ENCODE results near the gene SREBF1.

DNA sequence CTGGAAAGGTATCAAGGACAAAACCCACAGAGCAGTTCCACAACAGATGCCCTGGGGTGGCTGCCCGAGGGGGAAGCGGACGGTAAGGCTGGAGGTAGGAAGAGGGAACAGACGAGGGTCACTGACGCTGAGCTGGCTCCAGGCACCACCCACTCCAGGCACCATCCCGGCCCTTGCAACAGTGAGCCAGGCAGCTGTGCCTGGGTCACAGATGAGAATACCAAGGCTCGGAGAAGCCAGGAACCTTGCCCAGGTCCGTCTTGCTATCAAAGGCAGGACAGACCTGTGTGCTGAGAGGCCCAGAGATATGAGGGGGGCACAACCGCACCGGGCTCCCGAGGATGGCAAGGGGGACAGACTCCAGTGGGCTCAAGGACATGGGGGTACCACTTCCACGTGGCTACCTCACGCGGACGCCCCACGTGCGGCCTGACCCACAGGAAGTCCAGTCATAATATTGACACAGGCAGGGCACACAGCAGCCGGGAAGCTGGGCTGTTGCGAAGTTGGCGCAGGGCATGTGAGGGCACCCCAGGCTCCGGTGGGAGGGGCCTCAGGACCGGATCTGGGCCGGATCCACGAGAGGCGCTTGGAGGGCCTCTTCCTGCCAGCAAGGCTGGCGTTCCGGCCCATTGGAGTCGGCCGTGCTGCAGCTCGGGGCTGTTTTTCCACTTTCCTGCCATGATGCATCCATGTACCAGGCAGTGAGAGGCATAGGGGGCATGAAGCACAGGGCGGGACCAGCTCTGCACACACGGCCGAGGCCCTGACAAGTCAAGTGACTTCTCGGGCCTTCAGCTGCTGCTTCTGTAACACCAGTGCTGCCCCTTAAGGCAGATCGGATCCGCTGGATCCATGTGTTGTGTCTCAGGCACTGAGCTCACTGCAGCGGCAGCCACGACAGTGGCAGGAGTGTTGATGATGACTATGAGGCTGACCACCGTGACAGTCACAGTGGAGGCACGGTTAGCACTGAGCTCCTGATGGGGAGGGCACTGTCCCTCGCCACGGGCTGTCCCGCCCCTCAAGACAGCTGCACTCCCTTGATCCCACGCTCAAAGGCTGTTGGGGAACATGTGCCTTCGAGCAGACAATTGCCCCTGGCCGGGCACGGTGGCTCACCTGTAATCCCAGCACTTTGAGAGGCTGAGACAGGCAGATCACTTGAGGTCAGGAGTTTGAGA, 29.7 kb downstream of the PEMT start:
- PRO-cap, 2 experiments, result no peak in any of the 2 experiments

- PRO-cap, 2 experiments, result no peak in any of the 2 experiments
Observed at GRCh38 chr17:17571913-17572566, 19.5 kb downstream of the PEMT start.

GRCh38 chr17:17574032-17574515, 17.4 kb downstream of the PEMT start:
- PRO-cap, 2 experiments, result no peak in any of the 2 experiments

DNA sequence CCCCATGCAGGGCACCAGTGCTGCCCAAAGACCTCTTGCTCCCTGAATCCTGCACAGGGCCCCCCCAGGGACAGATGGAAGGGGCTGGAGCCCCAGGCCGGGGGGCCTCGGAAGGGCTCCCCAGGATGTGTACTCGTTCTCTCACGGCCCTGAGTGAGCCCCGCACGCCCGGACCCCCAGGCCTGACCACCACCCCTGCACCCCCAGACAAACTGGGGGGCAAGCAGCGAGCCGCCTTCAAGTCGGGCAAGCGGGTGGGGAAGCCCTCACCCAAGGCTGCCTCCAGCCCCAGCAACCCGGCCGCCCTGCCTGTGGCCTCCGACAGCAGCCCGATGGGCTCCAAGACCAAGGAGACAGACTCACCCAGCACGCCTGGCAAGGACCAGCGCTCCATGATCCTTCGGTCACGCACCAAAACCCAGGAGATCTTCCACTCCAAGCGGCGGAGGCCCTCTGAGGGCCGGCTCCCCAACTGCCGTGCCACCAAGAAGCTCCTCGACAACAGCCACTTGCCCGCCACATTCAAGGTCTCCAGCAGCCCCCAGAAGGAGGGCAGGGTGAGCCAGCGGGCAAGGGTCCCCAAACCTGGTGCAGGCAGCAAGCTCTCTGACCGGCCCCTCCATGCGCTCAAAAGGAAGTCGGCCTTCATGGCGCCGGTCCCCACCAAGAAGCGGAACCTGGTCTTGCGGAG, 40.7 kb downstream of the SREBF1 start:
- PRO-cap, 2 experiments, result no peak in any of the 2 experiments

DNA sequence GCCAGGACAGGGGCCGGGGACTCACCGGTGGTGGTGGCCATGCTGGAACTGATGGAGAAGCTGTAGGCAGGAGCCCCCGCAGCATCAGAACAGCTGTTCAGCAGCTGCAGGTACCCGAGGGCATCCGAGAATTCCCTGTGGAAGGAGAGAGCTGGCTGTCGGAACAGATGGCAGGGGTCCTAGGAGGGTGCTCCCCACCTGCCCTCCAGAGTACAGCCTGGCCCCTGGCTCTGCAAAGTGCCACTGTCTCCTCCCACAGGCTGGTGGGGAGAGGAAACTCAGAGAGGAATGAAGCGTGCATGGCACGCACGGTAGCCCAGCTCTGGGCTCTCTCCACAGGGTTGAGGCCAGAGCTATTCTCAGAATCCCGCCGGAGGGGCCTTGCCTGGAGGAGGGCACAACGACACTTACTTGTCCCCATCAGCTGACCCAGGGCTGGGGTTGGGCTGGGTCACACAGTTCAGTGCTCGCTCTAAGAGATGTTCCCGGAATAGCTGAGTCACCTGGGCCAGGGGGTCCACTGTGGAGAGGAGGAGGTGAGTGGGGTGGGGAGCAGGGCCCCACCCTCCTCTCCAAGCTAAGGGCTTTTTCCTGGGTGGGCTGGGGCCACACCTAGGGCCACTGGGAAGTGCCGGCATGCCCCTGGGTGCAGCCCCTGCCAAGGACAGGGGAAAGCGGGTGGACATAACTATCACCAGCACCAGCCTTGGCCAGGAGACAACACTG, 21.8 kb downstream of the SREBF1 start:
- PRO-cap, 2 experiments, result no peak in any of the 2 experiments

GRCh38 chr17:17830477-17831523, 6.0 kb downstream of the SREBF1 start:
- PRO-cap, 2 experiments, result peak in 1 of 2 experiments; most common plus-strand start chr17:17831381 (in 1)

DNA sequence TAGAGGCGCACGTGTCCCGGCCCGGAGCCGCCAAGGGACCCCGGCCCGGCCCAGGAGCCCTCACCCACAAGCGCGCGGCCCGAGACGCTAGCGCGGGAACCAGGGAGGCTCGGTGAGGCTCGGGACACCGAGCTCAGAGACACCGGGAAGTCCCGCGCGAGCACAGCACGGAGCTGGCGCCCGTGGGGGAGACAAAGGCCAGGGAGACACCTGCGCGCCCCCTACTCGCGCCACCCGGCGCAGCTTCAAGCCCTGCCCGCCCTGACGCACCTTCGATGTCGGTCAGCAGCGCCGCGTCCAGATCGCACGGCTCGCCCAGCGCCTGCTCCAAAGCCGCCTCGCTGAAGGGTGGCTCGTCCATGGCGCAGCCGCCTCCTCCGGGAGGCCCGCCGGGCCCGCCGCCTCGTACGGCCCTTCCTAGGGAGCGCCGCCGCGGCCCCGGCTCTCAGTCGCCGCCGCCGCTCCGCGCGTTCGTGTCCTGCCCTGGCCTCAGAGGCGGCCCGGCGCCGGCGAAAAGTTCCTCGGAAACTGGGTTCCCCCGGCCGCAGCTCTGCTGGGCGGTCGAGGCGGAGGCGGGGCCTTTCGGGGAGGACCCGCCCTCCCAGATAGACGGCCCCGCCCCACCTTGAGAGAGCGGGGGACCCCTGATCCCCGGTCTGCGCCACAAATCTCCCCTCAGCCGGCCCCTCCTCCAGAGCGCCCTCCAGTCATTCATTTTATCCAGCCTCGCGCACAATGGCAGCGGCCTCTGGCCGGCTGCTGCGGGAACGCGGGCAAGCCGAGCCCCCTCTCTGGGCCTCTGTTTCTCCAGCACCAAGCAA, at the start of gene SREBF1:
TSS of gene SREBF1 (minus strand) at position 530 of the 821 bp plus-strand sequence.
- PRO-cap, 2 experiments, result peak in 1 of 2 experiments; most common plus-strand start position 636 of the sequence (in 1); most common minus-strand start position 523 of the sequence (in 1)

- PRO-cap, 2 experiments, result no peak in any of the 2 experiments
Observed at GRCh38 chr17:17868735-17869319, 32.0 kb upstream of the SREBF1 start.

DNA sequence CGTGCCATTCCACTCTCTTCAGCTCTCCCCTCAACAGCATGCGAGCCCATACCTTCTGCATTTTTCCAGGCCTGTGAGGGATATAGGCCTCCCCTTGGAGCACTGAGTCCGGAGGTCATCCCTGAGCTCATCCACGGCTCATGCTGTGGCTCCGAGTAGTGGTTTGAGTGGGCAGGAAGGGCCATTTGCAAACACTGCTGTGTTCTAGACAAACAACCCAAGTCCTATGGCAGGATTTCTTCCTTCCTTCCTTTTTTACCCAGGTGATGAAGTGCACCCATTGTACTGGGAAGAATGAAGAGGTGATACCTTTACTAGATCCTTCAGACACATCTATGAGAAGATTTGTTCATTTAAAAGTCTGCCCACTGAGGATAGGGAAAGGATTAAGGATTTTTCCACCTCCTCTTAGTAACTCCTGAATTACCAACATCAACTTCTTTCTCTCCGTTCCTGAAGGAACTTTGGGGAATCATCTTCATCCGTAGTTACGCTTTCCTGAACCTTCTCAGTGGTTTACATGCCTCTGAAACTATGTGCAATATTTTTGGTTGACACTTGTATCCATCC, 20.5 kb upstream of the DRG2 start:
- PRO-cap, 2 experiments, result no peak in any of the 2 experiments

DNA sequence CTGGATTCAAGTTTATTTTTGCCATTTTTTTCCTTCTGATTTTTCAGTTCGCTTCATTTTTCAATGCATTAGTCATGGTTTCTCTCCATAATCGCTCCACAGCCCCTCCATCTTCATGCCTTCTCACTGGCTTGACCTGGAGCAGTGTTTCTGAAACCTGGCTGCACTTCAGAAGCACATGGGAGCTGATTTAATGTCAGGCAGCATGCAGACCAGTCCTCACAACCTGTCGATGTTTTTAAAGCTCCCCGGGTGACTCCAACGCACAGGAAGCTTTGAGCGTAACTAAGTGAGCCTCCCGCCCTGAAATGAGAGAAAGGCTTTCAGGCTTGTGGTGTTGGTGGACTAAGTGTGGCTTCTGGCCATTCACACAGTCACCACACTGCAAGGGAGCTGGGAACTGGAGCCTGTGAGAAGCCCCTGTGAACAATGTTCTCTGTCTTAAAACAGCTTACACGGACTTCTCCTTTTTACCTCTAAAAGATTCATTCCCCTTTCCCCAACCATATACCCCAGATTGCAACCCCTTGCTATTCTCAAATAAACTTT, 16.8 kb upstream of the DRG2 start:
- PRO-cap, 2 experiments, result no peak in any of the 2 experiments

DNA sequence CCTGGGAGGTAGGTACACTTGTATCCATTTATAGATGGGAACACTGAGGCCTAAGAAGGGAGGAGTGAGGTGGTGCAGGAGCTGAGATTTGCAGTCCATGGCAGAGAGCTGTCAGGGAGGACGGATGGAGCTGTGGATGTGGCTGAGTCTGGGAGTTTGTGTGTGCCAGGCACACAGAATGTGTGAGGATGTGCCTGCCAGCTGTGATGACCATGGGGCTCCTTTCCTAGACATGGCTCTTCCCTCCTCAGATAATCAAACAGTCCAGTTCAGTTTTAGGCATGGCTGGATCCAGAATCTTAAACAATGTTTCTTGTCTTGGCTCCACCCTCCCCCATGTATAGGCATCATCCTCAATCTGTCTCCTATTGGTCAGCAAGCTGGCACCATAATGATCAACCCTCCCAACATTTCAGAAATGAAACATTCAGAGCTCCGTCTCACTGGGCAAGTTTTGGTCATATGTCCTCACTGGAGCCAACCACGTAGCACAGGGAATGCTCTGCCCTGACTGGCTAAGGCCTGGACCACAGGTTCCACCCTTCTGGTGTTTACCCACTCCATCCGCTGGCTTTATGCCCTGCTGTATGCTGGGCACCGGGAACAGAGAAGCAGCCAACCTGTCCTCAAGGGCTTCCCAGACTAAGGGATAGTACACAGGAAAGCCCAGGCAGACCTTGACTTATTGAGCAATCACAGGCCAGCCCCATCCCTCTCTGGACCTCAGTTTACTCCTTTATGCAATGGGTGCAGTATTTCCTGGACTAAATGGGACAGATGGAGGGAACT, 20.4 kb downstream of the MYO15A start:
- PRO-cap, 2 experiments, result peak in 1 of 2 experiments; most common plus-strand start position 583 of the sequence (in 1); most common minus-strand start position 308 of the sequence (in 1)

- PRO-cap, 2 experiments, result no peak in any of the 2 experiments
Observed at GRCh38 chr17:18316951-18317369, 1.9 kb downstream of the SMCR8 start.

- PRO-cap, 2 experiments, result no peak in any of the 2 experiments
Observed at GRCh38 chr17:18634416-18634871, 9.7 kb downstream of the TBC1D28 start.

DNA sequence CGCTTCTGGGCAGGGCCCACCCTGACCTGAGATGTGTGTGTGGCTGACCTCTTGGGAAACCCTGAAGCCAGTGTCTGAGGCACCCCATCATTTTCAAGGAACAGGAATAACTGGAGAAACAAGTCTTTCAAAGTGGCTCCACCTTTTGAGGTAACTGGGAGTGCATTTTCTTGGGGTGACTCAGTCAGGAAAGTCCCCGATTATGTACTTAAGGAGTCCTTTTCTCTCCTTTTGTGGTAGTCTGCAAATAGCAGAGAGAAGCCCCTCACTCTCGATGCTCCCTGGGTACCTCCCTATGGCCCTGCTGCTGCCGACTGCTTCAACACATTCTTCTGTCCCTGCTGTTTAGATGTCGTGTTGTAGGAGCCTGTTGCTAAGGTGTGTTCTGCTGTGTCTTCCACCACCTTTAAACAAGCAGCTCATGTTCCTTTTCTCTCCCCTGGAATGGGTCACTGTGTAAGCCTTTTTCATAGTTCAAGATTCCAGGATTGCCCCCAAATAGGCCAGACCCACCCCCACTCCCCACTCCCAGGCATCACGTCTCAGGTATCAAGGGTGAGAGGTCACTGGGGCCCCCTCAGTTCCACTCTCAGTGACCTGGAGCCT, 25.1 kb upstream of the FBXW10 start:
- PRO-cap, 2 experiments, result no peak in any of the 2 experiments

DNA sequence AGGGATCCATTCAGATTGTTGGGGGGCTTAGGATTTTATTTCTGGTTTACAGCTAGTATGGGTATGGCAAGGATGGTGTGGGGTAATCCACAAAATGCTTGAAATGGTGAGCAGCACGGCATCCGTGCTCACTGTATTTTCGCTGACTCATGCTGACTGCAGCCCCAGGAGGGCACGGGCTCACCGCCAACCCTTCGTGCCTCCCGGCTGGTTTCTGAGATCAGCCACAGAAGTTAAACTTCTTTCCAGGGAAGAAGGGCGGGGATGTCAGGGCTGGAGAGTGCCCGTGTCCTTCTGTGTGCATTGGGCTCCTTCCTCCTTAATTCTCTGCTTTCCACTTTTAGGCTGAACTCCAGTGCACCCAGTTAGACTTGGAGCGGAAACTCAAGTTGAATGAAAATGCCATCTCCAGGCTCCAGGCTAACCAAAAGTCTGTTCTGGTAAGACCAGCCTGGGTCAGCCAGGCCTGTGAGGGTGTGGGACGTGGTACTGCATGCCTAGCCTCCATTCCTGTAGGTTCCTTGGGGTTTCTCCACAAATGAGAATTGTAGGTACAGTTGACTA, 21.9 kb upstream of the FBXW10 start:
- PRO-cap, 2 experiments, result no peak in any of the 2 experiments

DNA sequence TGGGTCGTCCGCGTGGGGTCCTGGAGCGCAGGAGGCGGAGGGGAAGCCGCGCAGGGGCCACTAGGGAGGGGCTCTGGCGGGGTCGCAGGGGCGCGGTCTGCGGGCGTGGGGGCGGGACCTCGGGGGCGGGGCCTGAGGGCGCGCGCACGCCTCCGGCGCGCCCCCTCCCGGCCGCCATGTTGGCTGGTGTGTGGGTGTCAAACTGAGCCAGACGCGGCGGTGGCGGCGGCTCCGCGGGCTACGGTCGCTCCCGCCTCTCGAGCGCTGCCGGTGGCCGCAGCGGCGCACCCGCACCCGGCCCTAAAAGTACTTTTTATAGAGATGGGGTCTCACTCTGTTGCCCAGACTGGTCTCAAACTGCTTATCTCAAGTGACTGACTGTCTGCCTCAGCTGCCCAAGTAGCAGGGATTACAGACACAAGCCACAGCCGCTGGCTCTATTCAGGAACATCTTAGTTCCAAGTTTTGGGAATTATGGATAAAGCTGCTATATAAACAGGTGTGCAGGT, 16.3 kb upstream of the GRAPL start:
- PRO-cap, 2 experiments, result no peak in any of the 2 experiments

DNA sequence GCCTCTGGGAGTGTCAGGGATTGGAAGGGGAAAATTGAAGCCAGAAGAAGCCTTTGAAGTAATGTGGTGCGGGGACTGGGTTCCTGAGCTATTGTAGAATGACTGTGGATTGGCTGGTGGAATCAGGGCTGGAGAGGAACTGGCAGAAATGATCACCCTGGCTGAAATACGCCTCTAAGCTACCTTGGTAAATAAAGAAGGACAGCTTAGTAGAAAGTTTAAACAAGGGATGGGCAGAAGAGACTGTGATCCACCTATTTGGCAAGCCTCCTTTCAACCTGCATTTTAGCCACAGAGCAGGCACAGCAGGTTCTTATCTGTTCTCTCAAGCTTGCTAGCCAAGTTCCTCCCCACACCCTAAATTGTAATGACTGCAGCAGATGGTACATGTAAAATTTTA, 10.9 kb downstream of the EPN2 start:
- PRO-cap, 2 experiments, result no peak in any of the 2 experiments

DNA sequence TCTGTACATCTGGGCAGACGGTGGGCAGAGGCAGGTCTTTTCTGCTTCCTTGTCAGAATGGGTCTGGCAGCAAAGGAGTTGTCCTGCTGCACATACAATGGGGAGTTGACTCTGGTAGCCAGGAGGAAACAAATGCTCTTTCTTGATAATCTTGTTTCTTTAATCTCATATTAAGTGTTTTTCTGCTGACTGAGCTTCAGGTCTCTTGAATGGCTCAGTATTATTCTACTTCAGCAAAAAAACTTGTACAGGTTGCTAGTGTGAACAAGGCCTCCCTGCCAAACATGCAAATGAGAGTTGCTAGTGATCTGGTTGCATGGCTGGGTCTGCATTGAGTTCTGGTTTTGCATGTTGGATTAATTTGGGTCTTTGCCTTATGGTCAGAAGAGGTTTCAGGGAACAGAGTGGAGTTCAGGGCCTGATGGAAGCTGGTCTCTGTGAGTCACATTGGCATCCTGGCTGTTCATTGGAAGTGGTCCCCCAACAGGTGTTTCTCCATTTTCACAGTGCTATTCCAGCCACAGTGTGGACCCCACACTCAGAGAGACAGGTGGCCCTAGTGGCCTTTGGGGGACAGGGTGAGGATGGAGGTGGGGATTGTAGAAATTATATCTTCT, 46.9 kb downstream of the EPN2 start:
- PRO-cap, 2 experiments, result no peak in any of the 2 experiments

DNA sequence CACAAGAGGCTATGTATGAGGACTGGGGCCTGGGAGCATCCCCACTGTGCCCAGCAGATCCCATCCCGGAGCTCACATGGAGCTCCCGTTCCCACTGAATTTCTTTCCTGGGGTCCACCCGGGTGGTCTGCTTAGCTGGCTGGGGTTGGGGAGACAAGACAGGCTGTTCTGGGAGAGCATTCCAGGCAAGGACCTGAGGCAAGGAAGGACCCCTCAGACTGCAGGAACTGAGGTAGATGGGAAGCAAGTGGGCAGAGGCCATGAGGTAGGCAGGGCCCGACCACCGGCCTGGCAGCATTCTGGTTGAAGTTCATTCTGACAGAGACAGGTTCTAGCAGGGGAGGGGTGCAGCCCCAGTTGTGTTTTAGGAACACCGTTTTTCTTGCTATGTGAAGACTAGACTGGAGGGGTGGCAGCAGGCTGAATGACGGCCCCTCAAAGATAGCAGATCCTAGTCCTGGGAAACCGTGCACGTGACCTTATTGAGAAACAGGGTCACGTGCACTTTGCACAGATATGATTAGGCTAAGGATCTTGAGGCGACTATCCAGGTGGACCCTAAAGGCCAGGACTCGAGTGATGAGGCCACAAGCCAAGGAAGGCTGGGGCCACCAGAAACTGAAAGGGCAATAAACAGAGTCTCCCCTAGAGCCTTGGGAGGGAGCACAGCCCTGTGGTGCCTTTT, 17.4 kb downstream of the B9D1 start:
- PRO-cap, 2 experiments, result no peak in any of the 2 experiments

GRCh38 chr17:19370366-19371153, 7.7 kb upstream of the MAPK7 start:
- PRO-cap, 2 experiments, result no peak in any of the 2 experiments